Endometrial microvascular endothelial cells (primary cell): ENCODE measurements around a stretch of chr7.

DNA sequence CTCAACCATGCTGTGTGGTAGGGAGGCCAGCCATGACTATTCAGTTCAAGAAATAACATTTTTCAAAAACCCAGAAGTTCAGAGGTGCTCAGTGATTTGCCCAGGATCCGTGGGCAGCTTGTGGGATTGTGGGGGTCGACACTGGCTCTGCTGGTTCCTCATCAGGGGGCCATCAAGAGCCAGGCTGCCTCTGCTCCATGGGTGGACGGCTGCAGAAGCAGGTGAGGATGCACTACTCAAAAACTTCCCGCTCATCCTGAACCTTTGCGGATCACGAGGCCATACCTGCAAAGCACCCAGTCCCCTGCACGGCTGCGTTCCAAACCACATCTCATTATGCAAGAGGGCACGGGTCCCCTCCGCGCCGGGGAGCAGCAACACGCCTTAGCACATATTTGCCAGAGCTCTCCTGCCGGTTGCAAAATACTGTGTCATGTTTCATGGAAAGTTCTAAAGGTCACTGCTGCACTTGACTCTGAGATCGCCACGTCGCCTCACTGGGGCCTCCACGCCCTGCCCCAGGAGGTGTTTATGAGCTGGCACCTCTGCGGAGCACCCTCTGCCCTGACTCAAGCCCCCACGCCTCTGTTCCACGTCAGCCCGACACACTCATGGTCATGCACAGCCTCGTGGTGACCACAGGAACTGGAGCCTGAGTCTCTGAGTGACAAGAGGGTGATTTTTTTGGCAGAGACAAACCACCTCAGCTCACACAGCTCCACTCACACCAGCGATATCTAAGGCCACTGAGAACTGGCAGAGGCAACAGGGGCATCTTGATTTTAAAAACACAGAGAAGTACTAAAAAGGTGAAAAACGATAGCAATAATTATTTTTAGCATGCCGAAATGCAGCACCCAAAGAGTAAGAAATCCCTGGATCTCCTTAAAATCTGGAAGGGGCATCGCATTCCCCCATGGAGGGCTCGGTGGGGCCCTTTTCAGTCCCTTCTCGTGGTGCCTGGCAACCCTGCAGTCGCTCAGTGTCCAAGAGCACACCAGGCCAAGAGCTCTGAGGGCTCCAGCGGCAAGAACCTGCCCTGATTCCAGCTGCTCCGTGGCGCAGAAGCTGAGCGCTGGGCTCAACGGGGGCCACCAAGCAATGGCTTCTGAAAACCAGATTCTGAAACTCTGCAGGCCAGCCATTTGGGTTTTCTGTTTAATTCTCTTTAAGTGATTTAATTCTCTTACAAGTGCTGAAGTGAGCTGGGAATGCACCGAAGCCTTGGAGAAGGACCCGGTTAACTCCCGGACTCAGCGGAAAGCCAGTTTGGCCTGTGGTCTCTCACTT lies 131.6 kb downstream of the PRKAG2 start:
- RAMPAGE, long total RNA = no peak

GRCh38 chr7:151748730-151749100 lies 128.2 kb downstream of the PRKAG2 start:
- RAMPAGE, long total RNA = no peak

GRCh38 chr7:151895061-151895515 lies 18.2 kb upstream of the PRKAG2 start:
- RAMPAGE, long total RNA = no peak

DNA sequence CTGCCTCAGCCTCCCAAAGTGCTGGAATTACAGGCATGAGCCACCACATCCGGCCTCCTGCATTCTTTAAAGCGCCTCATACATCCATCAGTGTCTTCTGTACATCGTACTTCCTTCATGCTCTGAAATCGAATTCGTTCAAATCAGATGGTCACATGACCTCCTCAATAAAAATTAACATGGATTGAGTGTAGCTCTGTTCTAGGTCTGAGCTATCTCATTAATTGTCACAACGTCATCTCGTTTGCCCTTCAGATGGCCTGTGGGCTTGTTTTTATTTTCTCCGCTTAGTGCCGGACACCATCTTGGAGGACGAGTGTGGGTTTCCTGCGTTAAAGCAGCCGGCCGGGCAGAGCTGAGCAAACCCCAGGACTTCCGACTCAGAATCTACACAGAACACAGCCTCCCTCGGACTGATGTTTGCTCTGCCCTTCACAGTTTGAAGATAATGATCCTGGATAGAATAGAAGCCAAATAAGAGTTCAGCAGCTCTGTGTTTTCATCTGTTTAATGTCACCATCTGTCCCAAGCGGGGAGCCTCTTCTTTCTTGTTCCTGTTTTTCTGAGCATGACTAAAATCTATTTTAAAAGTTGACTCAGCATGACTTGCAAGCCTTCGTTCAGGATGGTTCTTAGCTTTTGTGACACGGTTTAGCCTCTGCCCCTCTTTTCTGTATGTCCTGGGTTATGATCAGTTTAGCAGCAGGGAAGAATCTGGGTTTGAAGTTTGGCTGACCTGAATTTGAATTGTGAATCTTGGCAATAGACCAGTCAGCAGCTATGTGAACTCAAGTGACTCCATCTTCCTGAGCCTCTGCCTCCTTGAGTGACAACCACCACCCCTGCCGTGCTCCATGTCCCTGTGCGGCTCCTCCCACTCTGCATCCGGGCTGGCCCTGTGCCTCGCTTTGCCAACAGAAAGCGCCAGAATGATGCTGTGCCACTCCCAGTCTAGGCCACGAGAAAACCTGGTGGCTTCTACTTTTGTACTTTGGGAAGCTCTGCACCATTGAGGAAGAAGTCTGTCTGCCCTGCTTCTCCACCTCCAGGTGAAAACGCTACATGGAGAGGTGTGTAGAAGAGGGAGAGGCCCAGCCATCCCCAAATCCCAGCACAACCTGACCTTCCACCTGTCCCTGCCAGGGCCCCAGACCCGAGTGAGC lies 30.5 kb upstream of the GALNTL5 start:
- RAMPAGE, long total RNA = no peak

GRCh38 chr7:152131610-152132769 lies 106.5 kb downstream of the GALNT11 start:
- RAMPAGE, long total RNA = no peak

DNA sequence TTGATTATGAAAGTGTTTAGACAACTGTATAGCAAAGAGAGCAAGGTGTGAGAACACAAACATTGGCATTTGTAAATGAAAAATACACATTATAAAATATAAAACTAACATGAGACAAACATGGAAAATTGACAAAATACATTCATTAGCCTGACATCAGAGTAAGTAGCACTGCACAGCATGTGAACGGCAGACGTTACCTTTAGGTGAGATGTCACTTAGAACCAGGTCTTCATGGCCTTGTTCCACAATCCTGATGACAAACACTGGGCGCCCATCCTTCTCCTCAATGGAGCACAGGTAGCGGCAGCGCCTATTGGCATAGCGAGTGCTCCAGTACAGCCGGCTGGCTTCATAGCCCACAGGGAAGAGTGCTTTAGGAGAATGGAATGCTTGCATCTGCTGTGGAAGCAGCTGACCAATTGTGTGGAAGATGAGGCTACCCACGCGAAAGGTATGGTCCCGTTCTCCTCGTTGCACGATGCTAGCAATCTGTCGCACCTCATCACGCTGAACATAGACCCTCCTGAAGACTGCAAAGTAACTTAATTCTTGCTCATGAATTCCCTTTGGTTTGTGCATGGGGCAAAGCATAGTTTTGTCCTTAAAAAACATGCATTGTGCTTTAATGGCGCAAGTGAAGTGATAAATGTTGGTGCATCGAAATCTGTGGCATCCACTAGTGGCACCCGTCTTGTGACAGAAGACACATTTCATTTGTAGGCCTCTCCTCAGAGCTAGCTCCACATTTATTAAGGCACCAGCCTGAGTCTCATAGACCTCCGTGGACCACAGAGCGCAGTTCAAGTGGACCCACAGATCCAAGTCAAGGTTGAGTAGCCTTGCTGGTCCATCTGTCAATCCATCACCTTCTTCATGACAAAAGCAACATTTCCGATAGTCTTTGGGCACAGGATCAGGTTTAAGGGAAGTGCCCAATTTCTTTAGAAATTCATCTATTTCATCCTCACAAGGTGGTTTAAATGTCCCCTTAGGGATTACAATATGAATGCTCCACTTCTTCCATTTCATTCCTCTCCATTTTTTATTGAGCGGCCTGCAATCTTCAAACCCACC lies 122.7 kb downstream of the GALNT11 start:
- RAMPAGE, long total RNA = no peak

GRCh38 chr7:152352295-152352995 lies 83.4 kb downstream of the KMT2C start:
- RAMPAGE, long total RNA = no peak

DNA sequence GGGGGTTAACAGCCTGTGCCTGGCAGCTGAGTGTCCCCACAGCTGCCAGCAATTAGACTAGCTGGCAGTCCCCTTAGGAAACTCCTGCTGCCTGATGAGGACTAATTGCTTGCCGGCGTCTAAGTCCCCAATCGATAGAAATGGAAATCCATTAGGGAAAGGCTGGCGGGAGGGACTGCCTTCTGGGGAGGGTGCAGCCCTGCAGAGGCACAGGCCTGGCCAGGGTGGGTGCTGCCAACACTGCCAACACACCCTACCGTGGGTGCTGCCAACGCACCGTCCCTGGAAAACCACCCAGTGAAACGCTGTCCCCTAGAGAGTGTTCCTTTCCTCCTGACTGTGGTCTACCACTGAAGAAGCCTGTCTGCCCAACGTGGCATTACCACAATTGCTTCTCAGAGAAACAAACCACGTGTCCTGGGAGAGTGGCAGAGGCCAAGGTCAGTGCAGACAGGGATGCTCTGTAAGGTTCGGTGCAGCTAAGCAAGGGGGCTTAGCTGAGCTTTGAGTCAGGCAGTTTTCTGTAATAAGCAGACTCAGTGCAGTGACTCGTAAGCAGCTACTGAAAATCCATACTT lies 60.7 kb downstream of the XRCC2 start:
- RAMPAGE, long total RNA = no peak

DNA sequence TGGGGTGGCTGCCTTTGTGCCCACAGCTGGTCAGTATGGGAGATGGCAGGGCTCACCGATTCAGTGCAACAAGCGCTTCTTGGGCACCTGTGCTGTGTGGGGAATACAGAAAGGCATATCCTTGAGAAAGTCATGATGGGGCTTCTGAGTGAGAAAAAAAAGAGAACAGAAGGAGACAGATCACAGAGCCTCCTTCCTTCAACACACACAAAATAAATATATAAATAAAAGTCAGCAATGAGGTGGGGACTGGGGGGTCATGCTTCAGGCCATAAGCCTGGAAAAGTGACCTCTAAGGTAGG lies 283.4 kb downstream of the ACTR3B start:
- RAMPAGE, long total RNA = no peak

DNA sequence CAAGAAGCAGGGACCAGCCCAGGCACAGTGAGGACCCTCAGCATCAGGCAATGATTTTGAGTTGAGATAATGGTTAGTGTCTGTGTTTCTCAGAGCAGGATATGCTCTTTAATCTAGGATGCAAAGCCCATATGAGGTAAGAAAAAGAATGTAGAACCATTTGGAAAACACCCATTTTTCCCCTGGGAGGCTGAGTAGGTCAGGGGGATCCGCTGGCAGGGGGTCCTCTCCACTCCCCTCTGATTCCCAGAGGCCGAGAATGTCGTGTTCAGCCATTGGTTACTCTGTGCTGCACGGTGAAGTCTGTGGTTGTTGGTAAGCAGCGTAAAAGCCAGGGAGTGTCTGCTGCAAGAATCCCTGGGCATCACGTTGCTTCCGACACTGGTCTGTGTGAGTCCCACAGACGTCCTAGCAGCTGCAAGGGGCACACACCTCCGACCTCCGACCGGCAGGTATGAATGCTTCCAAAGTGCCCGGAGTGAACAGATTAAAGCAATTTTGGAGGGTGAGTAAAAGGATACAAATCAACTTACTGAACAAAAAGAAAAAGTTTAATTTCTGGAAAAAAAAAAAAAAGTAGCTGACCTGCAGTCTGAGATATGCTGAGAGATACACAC lies 132.0 kb downstream of the DPP6 start:
- RAMPAGE, long total RNA = no peak

GRCh38 chr7:154853497-154854126 lies 149.3 kb downstream of the PAXIP1 start:
- RAMPAGE, long total RNA = no peak

DNA sequence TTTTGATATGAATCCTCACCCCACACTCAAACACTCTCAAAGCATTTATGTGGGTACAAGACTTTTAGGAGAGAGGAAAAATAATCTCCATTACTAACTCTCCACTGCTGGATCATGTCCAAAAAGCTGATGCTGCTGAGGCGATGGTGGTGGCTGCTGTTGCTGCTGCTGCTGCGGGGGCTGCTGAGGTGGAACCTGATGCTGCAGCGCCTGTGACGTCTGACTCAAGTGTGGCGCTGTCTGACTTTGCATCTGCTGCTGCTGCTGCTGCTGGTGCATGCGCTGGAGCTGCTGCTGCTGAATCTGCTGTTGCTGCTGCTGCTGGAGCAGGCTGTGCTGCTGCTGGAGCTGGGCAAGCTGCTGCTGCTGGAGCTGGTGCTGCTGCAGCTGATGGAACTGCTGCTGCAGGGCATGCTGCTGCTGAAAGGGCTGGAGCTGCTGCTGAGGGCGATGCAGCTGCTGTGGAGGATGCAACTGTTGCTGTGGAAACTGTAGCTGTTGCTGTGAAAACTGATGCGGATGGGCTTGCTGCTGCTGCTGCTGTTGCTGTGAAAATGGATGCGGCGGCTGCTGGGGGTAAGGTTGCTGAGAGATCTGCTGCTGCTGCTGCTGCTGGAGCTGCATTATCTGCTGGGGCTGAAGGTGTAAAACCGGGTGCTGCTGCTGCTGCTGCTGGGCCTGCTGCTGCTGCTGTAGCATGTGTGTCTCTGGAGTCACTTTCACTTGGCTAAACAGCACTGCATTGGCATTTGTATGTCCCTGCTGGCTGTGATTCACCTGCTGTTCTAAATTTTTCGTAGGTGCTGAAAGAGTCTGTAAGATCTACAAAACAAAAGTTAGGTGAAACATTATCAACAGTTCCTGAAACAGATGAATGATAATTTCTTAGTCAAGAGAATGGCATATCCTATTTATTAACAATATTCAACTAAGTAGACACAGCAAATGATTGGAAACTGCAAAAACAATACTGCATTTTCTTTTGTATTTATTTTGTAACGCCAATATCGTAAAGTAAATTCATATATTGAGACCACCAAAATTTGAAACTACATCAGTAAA lies 34.3 kb downstream of the PAXIP1 start:
- RAMPAGE, long total RNA = no peak

DNA sequence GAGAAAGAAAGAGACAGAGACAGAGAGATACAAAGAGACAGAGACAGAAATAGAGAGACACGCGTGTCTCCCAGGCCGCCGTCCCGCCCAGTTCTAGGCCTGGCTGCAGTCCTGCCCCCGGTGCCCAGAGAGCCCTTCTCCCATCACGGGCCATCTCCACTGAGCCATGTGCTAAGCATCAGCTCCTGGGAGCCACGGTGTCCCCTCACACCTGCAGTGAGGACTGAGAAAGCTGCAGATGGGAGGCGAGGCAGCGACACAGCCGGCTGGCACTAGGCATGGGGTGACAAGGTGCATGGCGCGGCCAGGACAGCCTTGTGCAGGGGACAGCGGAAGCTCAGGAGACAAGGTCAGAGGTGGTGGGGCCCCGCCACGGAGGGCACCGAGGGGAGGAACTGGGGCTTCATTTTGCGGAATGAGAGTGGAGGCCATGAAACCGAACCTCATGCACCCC lies 71.5 kb upstream of the INSIG1 start:
- RAMPAGE, long total RNA = no peak

GRCh38 chr7:155244126-155244483 lies 53.6 kb upstream of the INSIG1 start:
- RAMPAGE, long total RNA = no peak

DNA sequence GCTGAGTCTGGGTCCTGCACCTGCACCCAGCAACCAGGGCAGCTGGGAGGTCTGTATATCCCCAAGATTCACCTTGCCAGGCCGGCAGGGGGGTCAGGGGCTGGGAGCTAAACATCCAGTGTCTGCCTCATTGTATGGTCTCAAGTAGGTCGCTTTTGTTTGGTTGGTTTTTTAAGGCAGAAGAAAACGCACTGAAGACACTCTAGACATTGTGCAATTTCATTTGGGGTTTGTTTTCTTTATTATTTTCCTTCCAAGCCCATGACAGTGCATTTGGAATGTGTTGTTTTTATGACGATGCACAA lies 27.7 kb upstream of the INSIG1 start:
- RAMPAGE, long total RNA = no peak

GRCh38 chr7:155282772-155283148 lies 14.9 kb upstream of the INSIG1 start:
- RAMPAGE, long total RNA = no peak

DNA sequence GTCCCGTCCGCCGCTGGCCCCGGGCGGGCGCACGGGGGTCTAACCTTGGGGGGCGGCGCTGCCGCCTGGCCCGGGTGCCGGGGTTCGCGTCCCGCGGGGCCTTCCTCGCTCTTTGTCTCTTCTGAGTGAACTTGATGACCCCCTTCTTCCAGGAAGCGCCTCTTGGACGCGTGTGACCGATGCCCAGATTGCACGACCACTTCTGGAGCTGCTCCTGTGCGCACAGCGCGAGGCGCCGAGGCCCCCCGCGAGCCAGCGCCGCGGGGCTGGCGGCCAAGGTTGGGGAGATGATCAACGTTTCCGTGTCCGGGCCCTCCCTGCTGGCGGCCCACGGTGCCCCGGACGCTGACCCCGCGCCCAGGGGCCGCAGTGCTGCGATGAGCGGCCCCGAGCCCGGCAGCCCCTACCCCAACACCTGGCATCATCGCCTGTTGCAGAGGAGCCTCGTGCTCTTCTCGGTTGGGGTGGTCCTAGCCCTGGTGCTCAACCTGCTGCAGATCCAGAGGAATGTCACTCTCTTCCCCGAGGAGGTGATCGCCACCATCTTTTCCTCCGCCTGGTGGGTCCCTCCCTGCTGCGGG lies 519 bp downstream of the INSIG1 start:
- RAMPAGE, long total RNA = no peak

DNA sequence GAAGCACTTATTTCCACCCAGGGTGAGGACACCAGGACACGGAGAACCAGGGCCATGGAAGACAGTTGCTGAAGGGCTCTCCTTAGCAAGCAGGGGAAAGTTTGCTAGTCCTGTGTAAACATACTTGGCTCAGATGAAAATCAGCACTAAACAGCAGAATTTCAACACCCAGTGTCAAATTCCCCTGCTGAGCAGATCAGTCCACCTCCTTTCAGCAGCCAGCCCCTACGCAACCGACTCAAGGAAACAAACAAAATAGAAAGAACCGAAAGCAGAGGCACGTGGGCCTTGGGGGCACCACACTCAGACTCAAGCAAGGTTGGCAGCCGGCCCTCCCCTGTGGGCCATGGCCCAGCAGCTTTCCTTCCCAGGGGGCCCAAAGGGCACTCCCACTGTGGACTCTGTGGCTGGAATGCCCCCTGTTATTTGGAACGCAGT lies 19.1 kb downstream of the INSIG1 start:
- RAMPAGE, long total RNA = no peak

DNA sequence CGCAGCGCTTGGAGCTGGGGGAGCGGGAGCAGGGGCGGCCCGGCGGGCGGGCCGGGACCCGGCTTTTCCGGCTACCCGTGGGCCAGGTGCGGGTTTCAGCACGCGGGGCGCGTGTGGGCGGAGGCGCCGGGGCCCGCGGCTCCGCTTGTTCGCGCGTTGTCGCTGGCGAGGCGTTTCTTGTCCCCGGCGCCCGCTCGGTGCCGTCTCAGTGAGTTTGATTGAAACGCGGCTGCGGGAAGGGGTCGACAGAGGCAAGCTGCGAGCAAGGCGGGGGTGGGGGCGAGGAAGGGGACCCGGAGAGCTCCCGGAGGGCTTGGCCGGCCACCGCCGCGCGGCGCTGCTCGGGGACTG lies 76.6 kb downstream of the INSIG1 start:
- RAMPAGE, long total RNA = no peak

DNA sequence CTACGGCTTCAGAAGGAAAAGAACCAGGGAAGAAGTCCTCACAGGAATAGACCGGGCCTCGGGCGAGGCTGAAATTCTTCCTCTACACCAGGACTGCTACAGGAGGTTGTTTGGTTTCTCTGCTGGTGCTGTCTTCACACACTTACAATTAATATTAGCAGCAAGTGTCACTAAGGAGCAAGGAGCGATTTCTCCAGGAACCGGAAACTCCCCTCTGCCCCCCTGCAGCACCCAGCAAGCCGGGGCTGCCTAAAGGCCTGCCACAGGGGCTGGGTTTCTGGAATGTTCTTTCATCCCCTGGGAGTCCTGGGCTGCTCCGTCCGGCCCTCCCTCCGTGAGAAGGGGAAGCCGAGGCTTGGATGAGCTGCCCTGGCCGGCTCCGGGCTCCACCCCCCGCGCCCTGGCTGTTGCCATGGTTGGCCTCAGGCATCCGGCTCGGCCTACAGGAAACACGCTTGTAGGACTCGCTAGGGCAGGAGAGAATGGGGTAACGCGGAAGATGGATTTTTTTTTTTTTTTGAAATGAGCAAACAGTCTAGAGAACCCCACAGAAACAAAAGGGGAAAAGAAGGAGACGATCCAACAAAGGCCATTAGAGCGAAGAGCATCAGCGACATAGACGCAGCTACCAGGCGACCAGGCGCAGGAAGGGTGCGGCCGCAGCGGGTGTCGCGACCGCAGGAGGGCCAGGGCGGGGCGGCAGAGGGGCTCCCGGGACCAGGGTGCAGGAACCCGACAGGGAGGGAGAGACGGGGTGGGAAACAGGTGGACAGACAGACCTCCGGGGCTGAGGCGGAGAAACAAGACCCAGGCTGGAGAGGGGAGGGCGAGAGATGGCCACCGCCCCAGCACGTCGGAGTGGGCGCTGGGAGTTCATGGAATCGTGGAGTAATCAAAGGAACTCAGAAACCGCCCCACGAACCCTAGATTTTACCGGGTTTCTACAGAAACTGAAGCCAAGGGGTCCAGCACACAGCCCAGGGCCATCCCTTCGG lies 33.1 kb downstream of the EN2 start:
- RAMPAGE, long total RNA = no peak